Trachea (tissue), 1 donor: ENCODE measurements around the genes ELAPOR2, CROT, ABCB4 and ZNF804B.

DNA sequence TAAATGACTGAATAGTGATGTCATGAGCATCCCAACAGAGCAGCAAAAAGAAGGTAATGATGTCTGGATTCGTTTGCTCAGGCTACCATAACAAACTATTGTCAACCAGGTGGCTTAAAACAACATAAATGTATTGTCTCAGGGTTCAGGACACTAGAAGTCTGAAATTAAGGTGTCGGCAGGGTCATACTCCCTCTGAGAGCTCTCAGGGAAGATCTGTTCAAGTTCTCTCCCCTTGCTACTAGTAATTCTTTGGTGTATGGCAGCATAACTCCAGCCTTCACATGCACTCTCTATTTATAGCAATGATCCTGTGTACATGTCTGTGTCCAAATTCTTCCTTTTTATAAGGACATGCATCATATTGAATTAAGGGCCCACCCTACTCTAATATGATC, 27.3 kb downstream of the CACNA2D1 start:
- PRO-cap: no peak

- PRO-cap: no peak
These were observed 64.5 kb upstream of the CACNA2D1 start for GRCh38 chr7:82507985-82508588.

DNA sequence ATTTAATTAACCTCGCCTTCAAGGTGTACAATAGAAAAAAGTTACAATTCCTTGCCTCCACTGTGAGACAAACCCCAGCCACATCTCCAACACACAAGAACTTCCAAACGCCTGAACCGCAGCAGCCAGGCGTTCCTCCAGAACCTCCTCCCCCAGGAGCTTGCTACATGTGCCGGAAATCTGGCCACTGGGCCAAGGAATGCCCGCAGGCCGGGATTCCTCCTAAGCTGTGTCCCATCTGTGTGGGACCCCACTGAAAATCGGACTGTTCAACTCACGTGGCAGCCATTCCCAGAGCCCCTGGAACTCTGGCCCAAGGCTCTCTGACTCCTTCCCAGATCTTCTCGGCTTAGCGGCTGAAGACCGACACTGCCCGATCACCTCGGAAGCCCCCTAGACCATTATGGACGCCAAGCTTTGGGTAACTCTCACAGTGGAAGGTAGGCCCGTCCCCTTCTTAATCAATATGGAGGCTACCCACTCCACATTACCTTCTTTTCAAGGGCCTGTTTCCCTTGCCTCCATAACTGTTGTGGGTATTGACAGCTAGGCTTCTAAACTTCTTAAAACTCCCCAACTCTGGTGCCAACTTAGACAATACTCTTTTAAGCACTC, 187.1 kb downstream of the SEMA3E start:
- PRO-cap: no peak

DNA sequence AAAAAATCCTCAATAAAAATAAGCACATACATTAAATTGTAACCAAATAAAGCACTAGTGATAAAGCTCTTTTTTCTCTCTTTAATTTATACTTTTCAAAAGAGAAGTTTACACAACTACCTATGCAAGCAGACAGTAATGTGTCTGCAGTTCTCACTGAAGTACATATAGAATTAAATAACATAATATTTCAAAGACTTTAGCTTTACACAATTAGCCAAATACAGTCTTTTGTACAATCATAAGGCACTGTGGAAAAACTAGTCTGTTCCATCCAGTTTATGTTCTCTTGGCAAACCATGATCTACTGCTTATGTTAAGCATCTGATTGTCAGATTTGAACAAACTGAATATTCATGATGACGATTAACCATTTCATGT, 923 bp downstream of the SEMA3A start:
- PRO-cap: no peak

- PRO-cap: no peak
These were observed 242.2 kb downstream of the SEMA3D start for GRCh38 chr7:84944748-84944995.

GRCh38 chr7:85024212-85024703, 162.6 kb downstream of the SEMA3D start:
- PRO-cap: no peak

- PRO-cap: no peak
These were observed 792 bp downstream of the GRM3 start for GRCh38 chr7:86644022-86645380.

GRCh38 chr7:87004262-87005049, 55.0 kb downstream of the ELAPOR2 start:
- PRO-cap: no peak

DNA sequence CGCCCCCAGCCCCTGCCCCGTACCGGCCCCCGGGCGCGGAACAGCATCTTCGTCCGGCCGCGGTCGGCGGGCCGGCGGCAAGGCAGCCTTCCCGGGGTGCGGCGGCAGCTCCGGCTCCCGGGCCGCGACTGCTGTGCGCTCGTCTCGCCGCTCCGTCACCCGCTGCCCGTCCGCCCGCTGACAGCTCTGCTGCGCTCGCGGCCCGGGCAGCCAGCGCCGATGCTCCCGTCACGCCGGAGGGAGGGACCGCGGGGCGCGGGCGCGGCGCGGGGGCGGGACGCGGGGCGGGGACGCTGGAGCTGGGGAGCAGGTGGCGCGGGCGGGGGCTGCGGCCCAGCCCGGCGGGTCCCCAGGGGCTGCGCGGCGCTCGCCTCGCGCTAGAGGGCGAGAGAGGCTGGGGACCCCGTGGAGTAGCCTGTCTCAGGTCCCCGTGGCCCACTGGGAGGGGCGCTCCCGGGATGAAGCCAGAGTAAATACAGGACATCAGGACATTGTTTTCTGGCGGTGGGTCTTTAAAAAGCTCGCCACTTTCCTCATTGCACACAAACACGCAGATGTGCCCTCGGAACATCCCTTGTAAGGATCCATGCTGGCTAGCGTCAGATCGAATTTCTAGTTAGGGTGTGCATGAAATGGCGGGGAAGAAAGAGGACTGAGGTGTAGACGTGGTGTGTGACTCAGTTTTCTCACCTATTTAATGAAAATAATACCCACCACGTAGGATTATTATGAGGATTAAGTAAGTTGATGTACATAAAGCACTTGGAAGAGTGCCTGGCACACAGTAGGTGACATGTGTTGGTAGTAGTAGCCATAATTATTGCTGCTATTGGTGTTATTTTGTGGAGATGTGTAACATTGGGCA, at the start of gene ELAPOR2:
Gene ELAPOR2 (minus strand): TSS at position 188 of the 865 bp plus-strand sequence.
- PRO-cap: bidirectional peak, plus-strand start at position 313 of the sequence, minus-strand start at position 179 of the sequence

DNA sequence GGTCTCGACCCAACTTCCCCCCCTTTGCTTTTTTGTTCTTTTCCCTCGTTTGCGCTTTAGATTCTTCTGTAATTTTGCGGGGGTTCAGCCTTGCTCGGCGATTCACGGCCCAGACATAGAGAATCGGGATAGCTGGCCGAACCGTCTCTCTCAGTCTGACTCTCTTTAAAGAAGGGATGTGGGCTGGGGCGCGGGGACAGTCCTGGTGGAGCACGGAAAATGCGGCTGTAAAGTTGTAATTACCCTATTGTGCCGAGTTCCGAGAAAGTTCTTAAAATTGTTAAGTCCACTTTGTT, 768 bp downstream of the DMTF1 start:
- PRO-cap: no peak

GRCh38 chr7:87344768-87345806, at the start of gene CROT:
Gene CROT, plus strand, starts transcription at chr7:87345664.
- PRO-cap: unidirectional peak, minus-strand start at chr7:87345248; bidirectional peak, plus-strand start at chr7:87345691, minus-strand start at chr7:87345457

DNA sequence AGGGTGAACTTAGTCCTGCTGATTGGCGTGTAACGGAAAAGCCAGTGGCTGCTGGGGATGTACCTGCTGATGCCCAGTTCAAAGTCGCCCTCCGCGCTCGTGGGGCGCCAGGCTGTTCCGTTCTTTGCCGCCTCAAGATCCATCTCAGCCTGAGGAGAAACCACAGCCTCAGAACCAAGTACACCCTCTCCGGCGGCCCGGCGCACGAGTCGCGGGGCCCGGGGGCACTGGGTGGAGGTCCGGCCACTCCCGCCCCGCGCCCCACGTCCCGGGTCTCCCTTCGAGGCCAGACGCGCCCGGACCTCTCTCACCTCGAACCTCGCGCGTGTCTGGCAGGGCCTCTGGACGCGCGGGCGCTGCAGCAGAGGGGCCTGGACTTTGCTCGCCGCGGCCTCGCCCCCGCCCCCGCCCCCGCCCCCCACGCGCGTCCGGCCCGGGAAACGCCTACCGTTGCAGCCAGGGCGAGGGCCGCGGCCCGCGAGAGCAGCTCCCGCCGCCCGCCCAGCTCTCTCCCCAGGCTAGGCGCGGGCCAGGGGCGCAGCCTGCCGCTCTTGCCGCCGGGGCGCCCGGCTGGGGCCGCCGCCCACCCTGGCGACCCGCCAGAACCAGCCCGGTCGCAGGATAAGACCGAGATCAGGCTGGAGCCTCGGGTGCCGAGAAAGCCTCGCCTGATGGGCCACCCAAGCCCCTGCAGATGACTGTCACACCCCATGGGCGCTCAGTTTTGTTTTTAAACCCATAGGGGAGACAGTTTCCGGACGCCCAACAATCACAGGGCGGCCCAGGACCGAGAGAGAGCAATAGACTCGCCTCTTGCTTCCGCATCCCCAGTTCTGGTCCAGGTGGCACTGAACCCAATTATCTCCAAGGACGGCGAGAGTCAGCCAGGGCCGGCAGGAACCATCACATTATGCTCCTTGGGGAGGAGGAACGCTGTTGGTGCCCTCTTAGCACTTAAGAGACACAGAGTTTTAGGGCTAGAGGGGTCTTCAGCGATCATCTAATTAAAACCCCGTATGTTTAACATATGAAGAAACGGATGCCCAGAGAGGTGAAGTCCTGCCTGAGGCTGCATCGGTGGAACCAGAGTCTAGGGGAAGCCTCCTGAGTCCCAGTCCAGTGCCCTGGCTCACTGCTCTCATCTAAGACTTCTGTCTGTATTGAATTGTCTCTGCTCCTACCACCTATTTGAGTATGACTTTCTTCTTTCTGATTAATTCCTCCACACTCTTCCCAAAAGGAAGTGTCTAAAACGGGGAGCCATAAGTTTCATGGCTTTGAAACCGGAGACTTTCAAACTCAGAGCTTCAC, at the start of gene ABCB4:
Gene ABCB4 (minus strand): TSS at position 358 of the 1,311 bp plus-strand sequence.
- PRO-cap: bidirectional peak, plus-strand start at position 455 of the sequence, minus-strand start at position 413 of the sequence

GRCh38 chr7:87628815-87629322, 671 bp downstream of the RUNDC3B start:
- PRO-cap: bidirectional peak, plus-strand start at chr7:87629230, minus-strand start at chr7:87629142

DNA sequence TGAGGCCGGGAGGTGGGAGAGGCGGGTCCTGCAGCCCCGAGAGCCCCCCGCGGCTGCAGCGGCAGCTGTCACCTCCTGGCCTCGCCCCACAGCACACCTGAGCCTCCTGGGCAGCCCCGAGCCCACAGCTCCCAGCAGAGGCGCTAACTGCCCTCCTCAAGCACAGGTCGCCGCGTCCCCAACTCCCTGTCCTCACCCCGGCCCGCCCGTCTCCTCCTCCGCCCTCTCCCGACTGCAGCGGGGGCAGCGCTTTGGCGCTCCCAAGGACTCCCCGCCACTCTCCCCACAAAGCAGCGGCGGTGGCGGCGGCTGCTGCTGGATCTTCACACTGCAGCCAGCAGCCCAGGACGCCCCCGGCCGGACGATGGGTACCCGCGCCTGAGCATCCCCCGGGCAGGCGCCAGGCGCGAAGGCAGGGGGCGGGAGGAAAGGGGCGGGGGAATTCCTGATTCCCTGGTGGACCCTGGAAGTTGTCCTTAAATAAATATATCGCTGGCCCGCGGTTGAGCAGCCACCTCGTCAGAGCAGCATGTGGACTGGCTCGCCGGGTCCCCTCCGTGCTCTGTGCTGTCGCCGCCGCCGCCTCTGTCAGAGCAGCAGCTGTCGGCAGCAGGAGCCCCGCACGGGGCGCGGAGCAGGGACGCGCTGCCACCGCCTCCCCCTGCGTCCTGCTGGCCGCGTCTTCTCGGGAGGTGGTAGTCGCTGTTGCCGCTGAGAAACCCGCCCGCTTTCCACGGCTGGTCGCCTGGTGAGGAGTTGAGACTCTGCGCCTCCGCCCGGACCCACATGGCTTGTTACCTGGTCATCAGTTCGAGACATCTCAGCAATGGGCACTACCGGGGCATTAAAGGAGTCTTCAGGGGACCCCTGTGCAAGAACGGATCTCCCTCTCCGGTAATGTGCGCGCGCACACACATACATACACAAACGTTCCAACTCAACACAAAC, at the start of gene ZNF804B:
Gene ZNF804B (plus strand): TSS at position 510 of the 948 bp plus-strand sequence.
- PRO-cap: no peak

- PRO-cap: no peak
These were observed 314.4 kb upstream of the STEAP1 start for GRCh38 chr7:89839932-89840251.

DNA sequence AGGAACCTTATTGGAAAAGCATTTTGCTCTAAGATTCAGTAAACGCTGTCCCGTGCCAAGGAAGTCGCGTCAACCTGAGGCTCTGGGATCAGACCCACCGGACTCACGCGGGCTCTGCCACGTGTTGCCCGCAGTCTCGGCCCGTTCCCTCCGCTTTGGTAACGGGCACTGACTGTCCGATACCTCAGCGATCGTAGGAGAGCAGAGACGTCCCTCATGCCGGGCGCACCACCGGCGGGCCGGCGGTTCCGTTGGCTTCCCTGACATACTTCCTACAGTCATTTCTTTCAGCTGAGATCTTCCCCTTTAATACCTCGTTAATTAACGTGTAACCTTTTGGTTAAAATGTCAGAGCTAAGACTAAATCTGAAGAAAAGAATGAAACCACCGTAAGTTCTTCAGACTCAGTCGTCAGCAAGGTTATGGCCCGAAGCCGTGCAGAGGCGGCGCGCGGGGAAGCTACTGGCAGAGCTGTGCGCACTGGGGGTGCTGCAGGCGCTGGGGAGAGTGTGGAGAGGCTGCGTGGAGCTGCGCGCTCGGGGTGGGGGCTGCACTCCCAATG, 35.7 kb upstream of the STEAP1 start:
- PRO-cap: no peak

DNA sequence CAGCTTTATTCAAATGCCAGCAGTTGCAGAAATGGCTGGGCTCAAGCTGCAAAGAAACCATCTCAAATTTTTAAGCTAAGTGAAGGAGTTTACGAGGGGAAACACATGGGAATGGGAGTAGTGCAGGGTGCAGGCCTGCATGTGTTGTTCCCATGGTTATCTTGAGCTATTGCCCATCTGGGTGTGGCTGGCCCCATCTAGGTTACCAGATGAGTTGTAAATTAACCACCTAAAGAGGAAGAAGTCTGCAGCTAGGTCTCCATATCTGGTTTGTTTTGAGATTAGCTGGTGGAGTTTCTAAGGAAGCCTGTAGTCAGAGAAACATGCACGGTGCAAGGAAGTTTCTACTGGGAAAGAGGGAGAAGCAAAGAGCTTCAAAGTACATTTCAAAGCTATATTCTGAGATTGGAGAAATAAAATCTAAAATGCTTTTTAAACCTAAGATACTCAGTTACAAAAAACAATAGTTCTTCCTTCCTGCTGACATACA, 23.2 kb upstream of the STEAP2 start:
- PRO-cap: no peak

- PRO-cap: no peak
These were observed 2.1 kb downstream of the STEAP2 start for GRCh38 chr7:90213316-90214328.

DNA sequence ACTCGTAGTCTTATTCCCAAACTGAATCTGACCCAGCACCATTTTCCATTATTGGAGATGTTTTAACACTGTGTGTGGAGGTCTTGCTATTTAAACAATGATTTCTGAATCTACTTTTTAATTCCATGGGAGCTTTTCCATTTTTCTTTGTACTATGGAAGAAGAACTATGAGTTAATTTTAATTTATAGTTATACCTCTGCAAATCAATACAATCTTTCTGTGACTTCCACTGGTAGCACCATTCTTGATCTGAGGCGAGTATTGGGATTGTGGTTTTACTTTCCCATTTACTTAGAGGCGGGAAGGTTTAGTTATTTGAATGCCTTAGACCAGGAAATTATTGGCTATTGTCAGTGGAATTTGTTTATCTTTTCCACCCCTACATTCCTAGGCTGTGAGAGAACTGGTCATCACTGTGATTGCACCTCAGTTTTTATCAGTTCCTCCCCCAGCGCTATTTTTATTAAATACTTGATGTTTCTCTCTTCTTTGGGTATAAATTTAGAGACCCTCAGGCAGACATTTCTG, 29.8 kb downstream of the CDK14 start:
- PRO-cap: no peak

- PRO-cap: no peak
These were observed 181.0 kb downstream of the CDK14 start for GRCh38 chr7:90777101-90777580.